Cardiac ventricle fibroblast (primary cell): ENCODE results near the genes YTHDF1, NKAIN4, EEF1A2 and FNDC11.

DNA sequence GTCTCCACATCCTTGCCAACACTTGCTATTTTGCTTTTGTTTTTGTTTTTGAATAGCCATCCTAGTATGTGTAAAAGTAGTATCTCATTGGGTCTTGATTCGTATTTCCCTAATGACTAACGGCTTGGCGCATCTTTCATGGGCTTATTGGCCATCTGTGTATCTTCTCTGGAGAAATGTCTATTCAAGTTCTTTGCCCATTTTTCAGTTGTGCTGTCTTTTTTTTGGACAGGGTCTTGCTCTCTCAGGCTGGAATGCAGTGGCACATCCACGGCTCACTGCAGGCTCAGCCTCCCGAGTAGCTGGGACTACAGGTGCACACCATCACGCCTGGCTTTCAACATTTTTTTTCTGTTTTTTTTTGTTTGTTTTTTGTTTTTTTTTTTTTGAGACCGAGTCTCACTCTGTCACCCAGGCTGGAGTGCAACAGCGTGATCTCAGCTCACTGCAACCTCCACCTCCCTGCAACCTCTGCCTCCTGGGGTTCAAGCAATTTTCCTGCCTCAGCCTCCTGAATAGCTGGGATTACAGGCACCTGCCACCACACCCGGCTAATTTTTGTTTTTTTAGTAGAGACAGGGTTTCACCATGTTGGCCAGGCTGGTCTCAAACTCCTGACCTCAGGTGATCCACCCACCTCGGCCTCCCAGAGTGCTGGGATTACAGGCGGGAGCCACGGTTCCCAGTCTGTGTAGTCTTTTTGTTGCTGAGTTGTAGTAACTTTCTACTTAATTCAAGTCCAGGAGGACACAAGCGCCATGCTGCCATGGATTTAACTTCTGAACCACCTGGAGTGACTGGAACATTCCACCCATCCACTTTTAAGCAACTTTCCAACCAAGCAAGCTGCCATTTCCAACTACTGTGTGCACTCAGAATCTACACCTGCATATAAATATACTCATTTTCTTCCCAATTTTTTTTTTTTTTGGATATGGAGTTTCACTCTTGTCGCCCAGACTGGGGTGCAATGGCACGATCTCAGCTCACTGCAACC lies 17.1 kb downstream of the TCFL5 start:
- RAMPAGE, long total RNA = no peak

DNA sequence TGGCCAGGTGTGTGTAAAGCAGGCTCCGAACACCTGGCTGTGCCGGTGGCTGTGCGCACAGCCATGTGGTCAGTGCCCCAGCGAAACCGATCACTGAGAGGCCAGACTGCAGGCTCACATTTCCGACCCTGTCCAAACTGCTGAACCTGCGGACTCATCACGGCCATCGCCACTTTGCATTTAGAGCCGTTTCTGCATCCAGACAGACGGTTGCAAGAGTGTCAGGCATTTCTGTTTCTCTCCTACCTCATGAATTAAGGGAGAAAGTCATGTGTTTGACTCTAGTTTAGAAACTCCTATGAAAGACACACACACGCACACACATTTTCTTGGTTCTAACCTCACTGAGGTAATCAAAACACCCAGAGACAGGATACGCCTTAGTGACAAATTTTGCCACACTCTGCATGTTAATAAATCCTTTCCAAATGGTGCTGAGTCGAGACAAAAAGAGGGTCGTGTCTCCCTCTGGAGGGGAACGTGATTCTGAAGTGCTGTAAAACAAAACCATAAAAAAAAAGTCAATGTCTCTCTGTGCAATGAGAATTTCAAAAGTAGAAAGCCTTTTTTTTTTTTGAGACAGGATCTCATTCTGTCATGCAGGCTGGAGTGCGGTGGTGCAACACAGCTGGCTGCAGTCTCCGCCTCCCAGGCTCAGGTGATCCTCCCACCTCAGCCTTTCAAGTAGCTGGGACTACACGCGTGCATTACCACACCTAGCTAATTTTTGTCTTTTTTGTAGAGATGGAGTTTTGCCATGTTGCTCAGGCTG lies 31.0 kb upstream of the TCFL5 start:
- RAMPAGE, long total RNA = no peak

- RAMPAGE, long total RNA = no peak
Measured at GRCh38 chr20:62899132-62899673, 27.1 kb downstream of the DIDO1 start.

- RAMPAGE, long total RNA = no peak
Measured at GRCh38 chr20:62928942-62929869, 2.9 kb upstream of the DIDO1 start.

GRCh38 chr20:63151530-63152316 lies 64.2 kb downstream of the YTHDF1 start:
- RAMPAGE, long total RNA = no peak

DNA sequence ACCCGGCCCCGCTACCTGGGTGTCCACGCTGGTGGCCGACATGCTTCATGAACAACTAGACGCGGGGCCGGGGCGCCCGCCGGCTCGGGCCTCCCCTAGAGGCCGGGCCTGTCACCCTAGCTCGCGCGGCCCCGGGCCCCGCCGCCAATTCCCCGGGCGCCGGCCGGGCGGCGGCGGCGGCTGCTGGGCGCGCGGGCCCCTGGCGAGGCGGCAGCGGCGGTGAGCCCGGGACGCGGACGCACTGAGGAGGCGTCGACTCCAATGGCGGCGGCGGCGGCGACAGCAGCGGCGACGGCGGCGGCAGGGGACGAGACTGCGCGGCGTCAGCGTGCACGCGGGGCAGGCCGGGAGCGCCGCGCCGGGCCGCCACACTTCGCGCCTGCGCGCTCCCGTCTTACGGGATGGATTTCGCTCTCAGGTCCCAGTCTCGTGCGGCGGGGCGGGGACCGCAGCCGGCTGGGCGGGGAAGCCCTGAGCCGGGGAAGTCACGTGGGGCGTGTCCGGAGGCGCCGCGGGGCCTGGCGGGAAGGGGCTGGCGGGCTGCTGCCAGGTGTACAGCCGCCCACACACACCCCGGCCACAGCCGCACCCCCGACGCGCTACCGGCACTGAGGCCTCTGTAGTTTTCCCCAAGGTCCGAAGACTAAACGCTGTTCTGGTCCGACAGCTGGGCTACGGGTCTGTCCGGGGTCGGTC lies at the start of gene YTHDF1:
Gene YTHDF1, minus strand, starts transcription at position 281 of the 696 bp plus-strand sequence.
- RAMPAGE, long total RNA = no peak

DNA sequence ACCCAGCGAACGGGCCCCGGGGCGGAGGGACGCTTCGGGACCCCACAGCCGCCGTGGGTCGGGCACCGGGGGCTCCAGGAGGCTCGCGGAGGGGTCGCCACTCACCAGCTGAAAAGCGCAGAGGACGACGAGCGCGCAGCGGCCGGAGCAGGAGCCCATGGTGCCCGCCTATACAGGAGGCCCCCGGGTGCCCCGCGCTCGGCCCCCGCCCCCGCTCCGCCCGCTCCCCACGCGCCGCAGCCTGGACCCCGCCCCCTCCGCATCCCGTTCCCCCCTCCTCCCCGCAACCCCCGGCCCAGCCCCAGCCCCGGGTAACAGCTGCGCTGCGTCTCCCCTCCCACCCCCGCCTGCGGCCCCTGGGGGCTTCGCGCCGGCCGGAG lies at the start of gene NKAIN4:
Gene NKAIN4, minus strand, starts transcription at position 172 of the 380 bp plus-strand sequence.
- RAMPAGE, long total RNA = no peak

GRCh38 chr20:63290766-63291333 lies 2.1 kb upstream of the COL20A1 start:
- RAMPAGE, long total RNA = no peak

DNA sequence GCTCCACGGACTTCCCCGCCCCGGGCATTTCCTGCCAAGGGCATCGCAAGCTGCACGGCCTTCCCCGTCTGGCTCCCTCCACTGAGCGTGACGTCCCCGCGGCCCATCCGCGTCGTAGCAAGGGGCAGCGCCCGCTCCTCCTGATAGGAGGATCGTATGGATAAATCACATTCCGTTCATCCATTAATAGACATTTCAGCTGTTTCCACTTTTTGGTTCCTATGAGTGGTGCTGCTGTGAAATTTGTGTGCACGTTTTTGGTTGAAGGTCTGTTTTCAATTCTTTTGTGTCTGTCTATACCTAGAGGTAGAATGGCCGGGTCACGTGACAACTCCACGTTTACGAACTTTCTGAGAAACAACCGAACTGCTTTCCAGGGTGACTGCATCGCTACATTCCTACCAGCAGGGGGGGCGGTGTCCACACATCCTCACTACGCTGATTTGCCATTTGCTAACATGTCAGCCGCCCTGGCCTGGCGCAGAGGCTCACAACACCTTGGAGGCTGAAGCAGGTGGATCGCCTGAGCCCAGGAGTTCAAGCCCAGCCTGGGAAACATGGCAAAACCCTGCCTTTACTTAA lies 37.7 kb downstream of the KCNQ2 start:
- RAMPAGE, long total RNA = no peak

- RAMPAGE, long total RNA = no peak
Measured at GRCh38 chr20:63498838-63499607, at the start of gene EEF1A2. TSS of gene EEF1A2 (minus strand) at chr20:63499083.

- RAMPAGE, long total RNA = no peak
Measured at GRCh38 chr20:63500518-63500848, 1.6 kb upstream of the EEF1A2 start.

DNA sequence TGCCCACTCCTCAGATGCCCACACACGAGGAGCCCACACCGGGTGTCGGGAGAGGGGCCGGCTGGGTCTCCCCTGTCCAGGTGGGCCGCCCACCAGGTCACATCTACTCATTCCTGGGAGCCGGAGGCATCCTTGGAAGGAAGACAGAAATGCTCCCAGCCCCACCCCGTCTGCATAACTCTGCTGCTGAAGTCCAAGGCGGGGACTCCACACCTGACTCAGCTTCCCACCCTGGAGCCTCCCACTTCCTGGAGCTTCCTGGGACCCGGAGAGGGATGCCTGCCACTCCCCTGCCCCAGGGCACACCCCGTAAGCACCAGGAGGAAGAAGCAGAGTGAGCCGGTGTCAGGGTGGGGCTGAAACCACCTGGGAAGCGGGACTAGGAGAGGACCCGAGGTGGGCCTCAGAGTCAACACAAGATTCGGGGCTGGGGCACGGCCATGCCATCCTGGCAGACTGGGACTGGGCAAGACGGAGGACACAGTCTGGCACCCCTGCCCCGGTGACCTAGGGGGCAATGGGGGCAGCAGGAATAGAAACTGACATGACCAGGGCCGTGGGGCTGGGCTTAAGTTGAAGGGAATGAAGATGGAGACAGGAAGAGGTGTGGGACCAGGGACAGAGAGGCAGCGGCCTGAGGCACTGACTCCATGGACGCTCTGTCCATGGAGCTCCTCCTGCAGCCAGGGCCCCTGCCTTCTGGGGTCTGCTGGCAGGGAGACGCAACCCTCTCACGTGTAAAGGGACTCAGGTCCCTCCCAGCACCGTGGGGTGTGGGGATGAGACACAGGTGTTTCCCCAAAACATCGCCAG lies 2.3 kb downstream of the SRMS start:
- RAMPAGE, long total RNA = no peak

GRCh38 chr20:63553555-63554327 lies at the start of gene FNDC11:
TSS of gene FNDC11 (plus strand) at chr20:63554159.
- RAMPAGE, long total RNA = no peak

DNA sequence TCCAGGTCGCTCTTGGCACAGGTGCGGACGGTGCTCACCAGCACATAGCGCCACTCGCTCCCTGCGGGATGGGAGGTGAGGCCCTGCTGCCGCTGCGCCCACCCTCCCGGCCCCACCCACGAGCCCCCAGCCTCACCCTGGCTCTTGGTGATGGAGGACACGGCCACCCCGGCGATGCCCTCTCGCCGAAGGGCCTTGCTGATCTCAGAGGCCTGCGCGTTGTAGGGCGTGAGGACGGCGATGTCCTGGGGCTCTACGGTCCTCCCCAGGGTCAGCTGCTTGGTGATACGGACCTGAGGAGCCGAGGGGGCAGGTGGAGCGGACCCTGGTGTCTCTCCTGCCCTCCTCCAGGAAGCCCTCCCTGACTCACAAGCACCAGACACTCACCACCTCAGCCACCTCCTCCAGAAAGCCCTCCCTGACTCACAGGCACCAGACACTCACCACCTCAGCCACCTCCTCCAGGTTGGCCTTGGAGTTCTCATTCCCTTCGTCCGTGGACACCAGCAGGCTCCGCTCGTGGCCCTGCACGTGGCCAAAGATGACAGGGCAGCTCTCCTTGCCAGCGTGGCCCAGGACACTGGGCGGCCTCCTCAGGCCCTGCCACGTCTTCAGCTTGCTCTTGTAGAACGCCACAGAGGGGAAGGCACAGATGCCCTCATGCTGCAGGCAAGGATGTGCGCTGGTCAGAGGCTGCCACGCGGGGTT lies 6.2 kb downstream of the FNDC11 start:
- RAMPAGE, long total RNA = no peak

DNA sequence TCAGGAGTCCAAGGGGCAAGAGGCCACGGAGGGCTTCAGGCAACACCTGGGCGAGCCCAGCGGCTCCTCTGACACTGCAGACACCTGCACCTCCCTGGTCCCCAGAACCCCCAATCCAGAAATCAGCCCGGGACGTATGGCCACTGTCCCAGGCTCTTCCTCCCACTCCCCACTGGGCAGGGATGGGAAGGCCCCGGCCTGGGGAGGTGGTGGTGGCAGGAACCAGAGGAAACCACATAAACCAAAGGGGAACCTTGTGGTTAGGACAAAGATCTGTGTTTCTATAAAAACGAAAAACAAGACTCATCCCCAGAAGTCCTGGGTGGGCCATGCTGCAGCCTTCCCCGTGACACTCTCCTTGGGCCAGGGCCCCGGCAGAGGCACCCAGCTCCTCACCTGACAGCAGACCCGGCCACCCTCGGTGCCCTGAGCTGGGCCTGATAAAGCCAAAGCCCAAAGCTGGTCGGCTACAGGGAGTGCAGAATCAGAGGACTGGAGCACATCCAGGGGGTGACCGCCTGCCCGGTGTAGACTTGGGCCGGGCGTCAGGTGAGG lies 6.2 kb downstream of the HELZ2 start:
- RAMPAGE, long total RNA = no peak

GRCh38 chr20:63568933-63569747 lies 4.9 kb downstream of the HELZ2 start:
- RAMPAGE, long total RNA = no peak

- RAMPAGE, long total RNA = no peak
Measured at GRCh38 chr20:63627857-63629078, 1.4 kb upstream of the GMEB2 start.

DNA sequence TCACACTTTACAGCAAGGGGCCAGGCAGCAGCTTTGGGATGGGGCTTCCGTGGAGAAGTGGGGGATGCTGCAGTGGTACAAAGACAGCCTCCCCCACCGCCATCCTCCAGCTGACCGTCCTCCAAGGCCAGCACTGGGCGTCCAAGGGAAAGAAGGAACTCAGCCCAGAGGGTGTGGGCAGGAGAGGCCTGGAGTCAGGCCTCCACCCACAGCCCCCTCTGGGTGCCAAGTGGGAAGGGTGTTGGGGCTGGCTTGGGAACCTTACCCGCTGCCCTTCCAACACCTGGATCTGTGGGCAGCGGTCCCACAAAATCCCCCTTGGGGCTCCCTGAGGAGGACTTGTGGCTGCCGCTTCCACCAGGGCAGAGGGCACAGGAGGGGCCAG lies 13.1 kb downstream of the STMN3 start:
- RAMPAGE, long total RNA = no peak

GRCh38 chr20:63652043-63652956 lies 924 bp downstream of the STMN3 start:
- RAMPAGE, long total RNA = no peak

DNA sequence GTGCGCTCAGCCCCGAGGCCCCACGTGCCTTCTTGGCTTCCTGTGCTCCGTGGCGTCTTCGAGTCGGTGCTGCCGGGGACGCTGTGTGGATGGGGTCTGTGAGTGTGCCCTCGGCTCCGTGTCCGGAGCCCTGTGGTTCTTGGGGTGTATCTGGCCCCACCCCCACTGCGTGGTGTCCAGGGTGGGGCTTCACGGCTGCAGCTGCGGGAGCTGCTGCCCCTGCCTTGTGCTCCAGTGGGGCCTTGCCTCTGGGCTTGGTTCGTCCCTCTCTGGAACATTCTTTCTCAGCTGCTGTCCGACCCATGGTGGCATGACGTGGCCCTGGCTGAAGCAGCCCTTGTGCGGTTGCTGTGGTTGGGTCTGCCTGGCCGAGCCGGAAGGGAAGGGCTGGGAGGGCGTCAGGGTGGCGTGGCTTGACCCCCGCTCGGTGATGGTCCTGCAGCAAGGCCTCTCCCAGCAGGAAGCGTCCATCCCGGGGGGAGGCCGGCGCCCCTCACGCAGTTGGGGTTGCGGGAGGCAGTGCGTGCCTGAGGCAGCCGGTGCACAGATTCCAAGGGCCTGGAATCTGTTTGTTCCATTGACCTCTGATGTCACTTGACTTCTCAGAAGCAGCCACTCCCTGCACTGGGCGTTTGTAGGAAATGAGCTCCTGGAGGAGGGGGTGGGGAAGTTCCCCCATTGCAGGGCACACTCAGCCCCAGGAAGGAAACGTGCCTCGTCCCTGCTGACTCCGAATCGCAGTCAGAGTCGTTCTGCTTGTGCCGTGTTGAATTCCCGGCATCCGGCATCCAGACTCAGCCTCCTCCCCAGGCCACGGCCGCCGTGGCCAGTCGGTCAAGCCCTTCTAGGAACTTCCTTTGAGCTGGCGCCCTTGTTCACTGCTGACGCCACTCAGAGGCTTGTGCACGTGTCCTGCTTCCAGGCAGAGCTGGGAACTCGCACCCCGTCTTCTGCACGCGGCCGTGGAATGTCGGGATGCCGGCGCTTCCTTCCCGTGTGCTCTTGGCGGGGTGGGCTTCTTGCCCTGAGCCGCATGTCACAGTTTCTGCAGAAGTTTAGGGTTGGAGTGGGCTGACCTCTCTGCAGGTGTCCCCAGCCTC lies 9.8 kb upstream of the TNFRSF6B start:
- RAMPAGE, long total RNA = no peak